H4 (cell line): ENCODE results near the genes PLSCR2 and TM4SF1.

DNA sequence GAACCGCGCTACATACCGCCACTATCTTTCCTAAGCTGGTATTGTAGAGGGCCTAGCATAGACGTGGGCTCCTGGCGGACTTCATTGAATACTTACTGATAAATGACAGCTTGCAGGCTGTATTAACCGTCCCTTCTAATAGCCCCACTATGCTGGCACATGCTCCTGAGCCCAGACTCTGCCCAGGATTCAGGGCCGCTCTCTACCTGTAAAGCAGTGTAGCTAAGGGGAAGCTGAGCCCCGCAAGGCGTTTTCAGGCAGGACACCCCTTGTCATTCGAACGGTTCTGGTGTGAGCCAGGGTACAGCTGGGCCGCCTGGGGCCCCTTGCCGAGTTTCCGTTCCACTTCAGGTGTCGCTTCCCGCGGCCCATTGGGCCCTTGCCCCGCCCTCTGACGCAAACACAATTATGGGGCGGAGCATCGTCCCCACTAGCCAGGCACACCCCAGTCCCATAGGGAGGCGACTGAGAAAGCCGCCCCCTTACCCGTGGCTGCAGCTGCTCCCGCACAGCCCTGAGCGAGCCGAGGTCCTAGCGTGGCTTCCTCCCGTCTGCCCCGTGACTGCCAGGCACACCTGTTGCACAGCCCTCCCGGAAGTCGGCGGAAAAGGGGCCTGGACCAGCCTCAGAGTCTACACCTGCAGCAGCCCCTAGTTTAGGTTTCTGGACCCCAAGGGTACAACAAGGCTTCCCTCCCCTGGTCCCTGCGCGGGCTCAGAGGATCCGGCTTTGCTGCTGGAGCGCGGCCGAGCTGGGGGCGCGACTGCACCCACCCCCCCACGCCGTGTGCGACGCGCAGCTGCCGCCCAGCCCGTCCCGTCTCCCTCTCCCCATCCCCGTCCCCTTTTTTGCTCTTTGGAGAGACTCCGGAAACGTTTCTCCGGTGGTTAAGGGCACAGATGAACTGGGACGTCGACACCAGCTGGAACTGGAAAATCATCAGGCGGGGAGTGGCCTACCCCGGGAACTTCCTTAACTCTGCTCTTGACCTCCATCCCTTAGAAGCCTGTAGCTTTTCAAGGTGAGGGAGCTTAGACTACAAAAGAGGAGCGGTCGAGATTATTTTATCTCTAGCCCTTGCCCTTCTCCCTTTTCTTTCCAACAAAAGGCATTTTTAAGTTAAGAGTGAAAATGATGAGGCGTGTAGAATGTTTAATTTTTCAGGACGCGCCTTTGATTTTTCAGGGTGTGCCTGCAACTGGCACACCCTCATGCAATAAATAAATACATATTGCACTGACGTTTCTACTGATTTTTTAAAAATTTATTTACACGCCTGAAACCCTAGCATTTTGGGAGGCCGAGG lies at the start of gene PLSCR2:
TSS of gene PLSCR2 (minus strand) at position 553 of the 1,306 bp plus-strand sequence.
- RAMPAGE, long total RNA, result no peak

GRCh38 chr3:146510516-146511258 lies 33.7 kb downstream of the PLSCR1 start:
- RAMPAGE, long total RNA, result no peak

- RAMPAGE, long total RNA, result no peak
These were observed 32.9 kb downstream of the PLSCR1 start for GRCh38 chr3:146511259-146512144.

DNA sequence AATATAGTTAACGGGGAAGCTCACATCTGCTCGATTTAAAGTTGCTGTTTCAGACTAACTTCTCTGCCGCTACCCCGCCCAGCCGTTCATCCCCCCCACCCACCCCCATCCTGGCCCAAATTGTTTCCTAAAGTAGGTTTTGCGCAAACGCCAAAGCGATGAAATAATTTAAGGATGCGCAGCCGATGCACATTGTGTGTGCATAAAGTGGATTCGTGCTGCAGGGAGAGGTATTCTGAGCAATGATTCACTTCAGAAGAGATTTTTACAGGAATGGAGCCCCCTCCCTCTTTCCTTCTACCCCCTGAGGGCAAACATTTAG lies 14.8 kb downstream of the ZIC4 start:
- RAMPAGE, long total RNA, result no peak

DNA sequence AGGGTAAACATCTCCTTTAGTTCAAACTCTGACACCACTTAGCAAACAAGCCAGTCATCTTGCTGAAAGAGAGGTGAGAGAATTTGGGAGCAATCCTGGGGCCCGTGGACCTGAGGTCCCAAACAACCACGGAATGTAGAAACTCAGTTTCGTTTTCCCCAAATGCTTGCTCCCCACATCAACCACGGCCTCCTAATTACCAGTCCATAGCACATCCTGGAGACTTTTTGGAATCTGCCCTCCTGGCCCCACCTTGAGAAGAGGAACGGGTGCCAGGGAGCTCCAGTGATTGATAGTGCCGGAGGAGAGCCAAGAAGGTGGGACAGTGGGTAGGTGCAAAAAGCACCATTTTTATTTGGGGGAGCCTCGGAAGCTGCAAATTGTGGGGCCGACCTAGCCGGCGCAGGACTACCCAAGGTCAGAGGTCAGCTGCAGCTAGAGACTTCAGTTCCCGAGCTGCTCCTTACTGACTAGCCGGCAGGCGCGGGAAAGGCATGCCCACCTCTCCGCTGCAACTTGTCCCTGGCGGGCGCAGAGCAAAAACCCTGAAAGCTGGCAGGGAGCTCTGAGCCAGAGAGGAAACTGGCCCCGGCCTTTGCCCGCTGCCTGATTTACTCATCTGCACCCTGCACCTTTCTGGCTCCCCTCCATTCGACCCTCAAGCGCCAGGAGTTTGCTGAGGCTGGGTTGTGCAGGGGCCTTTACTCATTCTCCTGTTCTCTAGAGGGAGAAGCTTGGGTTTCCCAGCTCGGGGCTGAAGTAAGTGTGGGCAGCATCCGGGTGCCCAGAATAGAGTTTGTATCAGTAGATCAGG lies 1.7 kb downstream of the ZIC4 start:
- RAMPAGE, long total RNA, result no peak

- RAMPAGE, long total RNA, result no peak
These were observed 654 bp downstream of the ZIC1 start for GRCh38 chr3:147409480-147410558.

DNA sequence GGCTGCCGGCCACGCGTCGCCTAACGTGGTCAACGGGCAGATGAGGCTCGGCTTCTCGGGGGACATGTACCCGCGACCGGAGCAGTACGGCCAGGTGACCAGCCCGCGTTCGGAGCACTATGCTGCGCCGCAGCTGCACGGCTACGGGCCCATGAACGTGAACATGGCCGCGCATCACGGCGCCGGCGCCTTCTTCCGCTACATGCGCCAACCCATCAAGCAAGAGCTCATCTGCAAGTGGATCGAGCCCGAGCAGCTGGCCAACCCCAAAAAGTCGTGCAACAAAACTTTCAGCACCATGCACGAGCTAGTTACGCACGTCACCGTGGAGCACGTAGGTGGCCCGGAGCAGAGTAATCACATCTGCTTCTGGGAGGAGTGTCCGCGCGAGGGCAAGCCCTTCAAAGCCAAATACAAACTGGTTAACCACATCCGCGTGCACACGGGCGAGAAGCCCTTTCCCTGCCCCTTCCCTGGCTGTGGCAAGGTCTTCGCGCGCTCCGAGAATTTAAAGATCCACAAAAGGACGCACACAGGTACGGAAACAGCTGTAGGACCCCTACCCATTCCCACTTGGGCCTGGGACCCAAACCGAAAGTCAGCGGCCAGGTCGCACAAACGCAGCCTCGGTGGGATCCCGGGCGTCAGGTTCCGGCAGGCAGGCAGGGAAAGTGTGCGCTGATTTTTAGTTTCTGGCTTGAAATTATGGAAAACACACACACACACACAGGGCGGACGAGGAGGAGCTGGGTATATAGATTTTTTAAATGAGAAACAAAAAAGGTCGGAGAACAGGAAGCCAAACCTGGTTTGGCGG lies 1.6 kb downstream of the ZIC1 start:
- RAMPAGE, long total RNA, result no peak

GRCh38 chr3:147411376-147411767 lies 2.2 kb downstream of the ZIC1 start:
- RAMPAGE, long total RNA, result no peak

DNA sequence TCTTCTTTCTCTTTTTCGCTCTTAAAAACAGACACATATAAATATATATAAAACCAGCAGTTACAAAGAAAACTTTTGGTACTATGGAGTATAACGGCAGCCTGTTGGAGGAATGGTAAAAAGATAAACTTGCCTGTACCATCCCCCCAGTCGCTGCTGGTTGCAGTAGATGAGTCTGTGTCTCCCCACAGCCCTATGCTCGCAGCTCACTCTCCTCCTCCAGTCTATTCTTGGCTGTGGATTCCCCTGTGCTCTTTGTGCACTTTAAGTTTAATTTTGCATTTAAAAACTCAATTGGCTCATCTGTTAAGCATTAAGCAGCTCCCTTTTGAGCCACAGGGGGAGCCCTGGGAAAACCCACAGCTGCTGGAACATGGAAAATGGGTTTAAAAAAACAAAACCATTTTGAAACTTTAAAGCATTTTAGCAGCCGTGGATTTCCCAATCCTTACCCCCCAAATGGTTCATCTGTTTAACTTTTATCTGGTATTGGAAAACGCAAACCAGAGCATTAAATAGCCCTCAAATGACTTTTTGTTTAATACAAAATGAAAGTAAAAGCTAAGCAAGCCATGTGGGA lies 536.8 kb downstream of the ZIC1 start:
- RAMPAGE, long total RNA, result no peak

GRCh38 chr3:148975741-148976015 lies 15.7 kb upstream of the GYG1 start:
- RAMPAGE, long total RNA, result no peak

DNA sequence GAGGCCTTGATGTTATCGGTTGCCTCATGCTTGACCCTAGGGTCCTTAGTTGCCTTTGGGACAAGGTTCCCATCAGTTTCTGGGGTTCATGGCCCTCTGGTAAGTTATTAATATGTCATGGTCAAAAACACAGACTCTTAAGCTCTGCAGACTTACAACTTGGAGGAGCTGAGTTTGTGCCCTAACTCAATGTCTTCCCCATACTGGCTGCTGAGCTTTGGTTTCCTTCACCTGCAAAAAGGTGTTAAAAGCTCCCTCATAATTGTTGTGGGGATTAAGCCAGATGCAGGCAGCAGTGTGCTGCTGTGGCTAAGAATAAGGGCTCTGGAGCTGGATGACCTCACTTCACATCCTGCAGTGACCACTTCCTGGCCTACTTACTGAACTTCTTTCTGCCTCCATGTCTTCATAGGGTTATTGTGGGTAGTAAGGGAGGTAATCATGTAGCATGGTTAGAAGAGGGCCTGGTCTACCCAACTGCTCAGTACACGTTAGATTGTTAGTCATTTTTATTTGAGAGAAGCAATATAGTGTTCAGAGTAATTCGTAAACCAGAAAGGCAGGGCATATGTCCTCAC lies 18.3 kb downstream of the GYG1 start:
- RAMPAGE, long total RNA, result no peak

DNA sequence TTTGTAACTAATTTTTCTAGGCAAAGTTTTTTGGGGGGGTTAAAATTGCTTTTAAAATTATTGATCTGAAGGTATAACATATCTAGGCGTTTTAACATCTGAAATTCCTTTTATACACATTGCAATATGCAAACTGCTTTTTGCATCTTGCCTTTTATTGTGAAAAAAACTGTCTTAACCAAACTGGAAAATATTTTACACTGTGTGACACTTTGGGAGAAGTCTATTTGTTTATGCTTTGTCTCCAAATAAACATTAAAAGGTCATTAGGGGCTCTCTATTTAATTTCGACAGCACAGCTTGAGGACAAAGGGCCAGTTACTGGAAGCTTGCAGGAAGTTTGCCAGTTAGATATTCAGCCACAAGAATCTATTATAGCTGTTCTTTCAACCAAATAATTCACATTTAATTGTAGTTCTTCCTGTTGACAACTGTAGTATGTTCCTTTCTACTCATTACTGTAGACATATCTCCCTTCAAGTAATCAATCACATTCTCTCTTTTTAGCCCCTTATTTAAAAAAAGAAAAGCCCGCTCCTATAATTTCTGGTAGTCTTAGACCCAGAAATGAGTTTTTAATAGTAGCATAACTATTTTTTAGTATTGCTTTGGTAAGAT lies 6.1 kb downstream of the CP start:
- RAMPAGE, long total RNA, result no peak

GRCh38 chr3:149377340-149378456 lies at the start of gene TM4SF1:
TSS of gene TM4SF1 (minus strand) at chr3:149377649.
- RAMPAGE, long total RNA, result start-site peak on the minus strand at chr3:149377646-149377652, 324 reads

DNA sequence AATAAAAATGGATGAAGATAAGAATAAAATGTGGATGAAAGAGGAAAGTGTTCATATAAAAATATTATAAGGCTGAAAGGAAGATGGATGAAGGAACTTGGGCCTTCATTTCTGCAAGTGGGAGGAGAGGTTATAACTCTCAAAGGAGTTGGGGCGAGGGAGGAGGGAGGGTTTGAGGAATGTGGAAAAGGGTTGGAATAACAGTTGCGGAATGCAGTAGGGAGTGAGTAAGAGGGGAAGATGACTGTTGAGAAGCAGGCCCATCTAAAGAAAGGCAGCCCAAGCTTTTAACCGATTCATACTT lies 8.4 kb upstream of the TM4SF4 start:
- RAMPAGE, long total RNA, result no peak

DNA sequence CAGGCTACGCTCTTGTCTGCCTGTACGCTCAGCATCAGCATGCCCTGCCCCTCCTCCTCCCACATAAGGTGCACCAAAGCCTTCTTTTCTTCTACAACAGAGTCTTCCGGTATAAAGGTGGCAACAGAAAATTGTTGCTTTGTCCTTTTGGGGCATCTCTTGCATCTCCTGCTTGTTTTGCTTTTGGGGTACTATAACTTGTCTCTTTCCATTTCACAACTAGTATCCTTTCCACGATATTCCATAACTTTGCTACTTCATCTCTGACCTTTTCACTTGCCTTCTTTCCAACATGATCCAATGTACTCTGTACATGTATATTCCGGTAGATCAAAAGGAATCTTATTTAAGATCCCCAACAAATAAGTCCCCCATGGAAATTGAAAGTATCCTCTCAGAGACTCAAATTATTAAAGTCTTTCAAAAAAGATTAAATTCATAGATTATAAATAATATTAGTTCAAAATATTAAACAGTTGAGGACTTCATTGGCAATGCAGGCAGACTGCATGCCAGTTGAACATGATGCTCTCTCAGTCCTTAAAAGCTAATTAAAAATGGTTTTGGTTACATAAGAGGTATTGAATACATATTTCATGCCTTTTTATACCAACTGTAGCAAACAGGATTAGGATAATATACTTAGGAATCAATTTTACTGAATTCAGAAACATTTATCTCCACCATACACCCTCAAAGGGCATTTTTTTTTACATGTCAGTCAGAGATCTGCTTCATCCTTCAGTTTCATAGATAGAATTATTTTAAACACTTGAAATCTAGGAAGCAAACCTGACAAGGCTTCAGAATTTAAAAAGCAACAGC lies 44.4 kb downstream of the TM4SF4 start:
- RAMPAGE, long total RNA, result no peak

DNA sequence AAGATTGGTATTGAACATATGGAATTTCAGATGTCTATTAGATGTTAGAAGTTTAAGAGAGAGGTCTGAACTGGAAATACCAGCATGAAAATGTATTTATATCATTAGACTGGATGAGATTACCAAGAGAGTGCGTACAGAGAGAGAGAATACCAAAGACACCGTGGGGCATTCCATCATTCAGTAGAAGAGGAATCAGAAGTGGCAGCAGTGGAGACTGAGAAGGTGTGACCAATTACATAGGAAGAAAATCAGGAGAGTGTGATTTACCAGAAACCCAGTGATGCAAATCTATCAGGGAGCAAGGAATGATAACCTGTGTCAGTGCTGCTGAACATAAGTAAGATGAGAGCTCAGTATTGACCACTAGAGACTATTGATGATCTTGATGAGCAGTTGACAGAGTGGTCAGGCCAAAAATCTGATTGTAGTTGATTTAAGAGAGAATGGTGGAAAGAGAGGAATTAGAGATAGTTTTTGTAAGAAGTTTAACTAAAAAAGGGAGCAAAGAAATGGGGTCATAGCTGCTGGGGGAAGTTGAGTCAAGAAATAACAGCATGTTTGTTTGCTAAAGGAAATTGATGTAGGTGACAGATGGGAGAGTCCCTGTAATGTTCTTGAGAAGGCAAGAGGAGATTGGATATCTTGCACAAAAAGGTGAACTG lies 46.3 kb downstream of the PFN2 start:
- RAMPAGE, long total RNA, result no peak

DNA sequence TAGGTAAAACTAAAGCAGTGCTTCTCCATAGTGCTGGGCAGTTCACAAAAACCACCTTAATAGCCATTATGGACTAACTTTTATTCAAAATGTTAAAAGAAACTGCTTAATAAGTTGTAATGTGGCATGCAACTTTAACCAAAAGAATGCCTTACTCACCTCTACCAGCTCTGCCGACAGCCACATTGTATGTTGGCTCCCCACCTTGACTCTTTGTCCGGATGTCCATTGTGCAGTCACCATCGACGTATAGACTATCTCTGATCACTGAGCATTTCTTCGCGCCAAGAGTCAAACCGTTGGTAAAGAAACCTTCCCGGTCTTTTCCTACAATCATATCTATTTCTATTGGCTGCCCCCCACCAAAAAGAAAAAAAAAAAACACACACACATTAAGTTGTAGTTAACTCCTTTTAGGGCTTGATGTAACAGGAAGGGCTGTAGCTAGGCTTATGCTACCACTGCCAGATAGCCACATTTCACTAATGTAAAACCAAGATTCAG lies 2.4 kb downstream of the PFN2 start:
- RAMPAGE, long total RNA, result no peak

GRCh38 chr3:150254303-150254890 lies 153.7 kb upstream of the TSC22D2 start:
- RAMPAGE, long total RNA, result no peak

DNA sequence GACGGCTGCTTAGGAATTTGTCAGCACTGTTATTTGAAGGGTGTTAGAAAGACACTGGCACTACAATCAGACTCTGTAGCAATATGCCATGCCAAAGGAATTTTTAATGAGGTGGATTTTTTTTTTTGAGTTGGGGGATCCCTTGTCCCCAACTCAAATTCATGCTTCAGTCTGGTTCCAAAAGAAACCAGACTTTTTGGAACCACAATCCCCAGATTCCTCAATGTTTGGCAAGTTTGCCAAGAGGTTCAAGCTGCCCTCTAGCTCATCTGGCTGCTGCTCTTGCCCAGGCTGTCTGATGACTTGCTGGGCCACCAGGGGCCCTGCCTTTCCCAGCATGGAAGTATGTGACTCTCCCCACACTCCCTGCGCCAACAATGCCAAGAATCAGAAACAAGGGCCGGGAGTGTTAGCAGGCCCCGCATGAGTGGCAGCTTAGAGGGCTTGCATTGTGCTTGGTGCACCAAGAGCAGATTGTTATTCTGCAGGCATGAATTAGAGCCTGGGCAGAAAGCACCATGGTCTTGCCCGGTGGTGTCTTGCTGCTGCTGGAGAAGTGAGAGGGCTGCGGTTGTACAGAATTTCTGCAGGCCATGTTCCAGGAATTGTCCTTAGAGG lies 58.5 kb upstream of the TSC22D2 start:
- RAMPAGE, long total RNA, result no peak

DNA sequence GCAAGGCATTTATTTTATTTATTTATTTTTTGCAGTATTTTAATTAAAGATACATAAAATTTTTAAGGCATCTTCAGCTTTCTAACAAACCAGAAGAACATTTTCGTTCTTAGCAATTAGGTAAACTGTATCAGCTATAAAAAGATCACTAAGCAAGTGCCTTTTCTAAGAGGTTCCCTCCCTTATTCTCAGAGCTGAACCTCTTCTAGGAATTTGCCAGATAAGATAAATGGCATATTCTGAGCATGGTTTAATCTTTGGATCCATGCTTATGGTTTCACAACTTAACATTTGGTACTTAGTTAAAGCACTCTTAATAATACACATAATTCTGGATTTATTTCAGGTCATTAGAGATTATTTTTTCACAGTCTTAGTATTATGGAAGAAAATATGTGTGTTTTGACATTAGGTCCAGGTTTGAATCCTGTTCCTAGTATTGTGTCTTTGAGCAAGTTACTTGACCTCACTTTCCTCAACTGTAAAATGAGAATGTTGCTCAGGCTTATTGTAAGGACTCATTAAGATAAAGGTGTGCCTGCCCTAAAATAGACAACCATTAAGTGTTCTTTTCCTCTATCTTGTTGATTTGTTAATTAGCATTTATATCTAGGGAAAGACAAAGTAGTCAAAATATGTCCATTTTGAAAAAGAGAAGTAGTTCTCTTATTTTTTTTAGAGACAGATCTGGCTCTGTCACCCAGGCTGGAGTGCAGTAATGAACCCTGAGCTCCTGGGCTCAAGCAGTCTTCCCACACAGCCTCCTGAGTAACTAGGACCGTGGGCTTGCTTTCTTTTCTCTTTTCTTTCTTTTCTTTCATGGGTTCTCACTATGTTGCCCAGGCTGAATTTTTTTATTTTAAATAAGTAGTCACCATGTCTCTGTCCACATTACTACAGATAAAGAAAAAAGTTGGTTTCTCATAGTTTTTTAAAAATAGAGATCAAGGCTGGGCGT lies 43.4 kb downstream of the TSC22D2 start:
- RAMPAGE, long total RNA, result no peak